Lung (tissue), 4 donors: ENCODE results near the gene BZW1.

DNA sequence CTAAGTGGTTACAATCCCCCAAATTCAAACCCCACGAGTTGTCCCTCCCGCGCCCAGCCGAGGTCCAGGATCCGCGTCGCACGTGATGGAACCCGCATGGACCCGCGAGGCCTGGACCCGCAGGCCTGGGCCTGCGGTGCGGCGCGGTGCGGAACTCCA lies 237 bp downstream of the HSPD1 start:
- PRO-cap: no peak
- RAMPAGE, long total RNA: no peak
- RRBS: no CpG with 5 or more reads among the region's 17 CpGs

DNA sequence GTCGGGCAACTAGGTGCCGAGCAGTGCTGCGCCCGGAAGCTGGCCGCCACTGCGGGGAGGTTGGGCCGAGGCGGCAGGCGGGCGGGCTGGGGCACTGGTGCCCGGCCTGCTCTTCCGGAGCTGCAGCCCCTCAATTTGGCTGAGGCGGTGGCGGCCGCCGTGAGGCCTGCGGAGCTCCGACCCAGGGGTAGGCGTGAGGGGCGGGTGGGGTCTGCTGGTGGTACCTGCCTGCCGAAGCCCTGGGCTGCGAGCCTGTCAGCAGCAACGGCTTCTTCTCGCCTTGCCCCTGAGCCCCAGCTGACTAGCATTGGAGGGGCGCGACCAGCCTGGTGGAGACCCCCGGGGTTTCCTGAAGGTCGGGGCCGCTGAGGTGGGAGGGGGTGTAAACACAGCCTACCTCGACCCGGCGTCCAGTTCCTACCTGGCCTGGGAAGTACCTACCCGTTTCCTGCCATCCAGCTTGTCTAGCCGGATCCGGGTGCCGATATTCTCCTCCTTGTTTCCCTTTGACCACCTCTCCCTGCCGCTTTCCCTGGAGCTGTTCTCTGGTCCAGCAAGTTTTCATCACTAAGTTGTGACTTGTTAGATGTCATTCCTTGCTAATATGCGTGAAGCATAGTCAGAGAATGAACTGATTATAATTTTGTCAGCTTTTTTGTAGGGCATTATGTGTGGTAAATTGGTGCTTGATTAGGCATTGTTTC lies 455 bp downstream of the MOB4 start:
- PRO-cap: no peak
- RAMPAGE, long total RNA: no peak
- RRBS: 1% methylated on average over 19 of the region's 38 CpGs

- PRO-cap: no peak
- RAMPAGE, long total RNA: no peak
- RRBS: 51% methylated on average over 2 of the region's 3 CpGs
Measured at GRCh38 chr2:197673010-197673469, 2.3 kb downstream of the RFTN2 start.

- PRO-cap: no peak
- RAMPAGE, long total RNA: no peak
- RRBS: under 1% methylated on average over 10 of the region's 25 CpGs
Measured at GRCh38 chr2:197805278-197805735, 914 bp downstream of the PLCL1 start.

DNA sequence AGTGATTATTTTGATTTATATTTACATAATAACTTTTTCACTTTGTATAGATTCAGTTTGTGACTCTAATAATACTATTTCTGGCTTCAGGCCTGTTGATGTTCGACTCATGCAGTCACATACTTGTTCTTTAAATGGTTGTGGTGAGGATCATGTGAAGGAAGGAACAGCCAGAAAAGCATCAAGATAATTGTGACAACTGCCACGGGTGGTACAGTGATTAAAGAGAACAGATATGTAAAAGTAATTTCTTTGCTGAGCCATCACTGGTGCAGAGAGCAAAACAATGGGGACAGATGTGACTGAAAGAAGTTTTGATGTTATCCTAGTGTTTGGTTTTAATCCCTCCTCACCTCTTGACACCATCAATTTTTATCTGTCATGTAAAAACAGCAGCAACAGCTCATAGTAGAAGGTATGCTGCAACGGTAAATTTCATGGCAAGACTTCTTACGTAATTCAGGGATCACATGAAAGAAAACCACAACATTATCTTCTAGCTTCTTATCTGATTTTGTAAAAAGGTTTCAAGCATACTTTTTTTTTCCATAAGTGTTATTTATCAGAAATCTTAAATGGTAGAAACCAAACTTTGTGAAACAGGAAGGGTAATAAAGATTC lies 65.1 kb downstream of the PLCL1 start:
- PRO-cap: no peak
- RAMPAGE, long total RNA: no peak
- RRBS: no CpG with 5 or more reads among the region's 4 CpGs

DNA sequence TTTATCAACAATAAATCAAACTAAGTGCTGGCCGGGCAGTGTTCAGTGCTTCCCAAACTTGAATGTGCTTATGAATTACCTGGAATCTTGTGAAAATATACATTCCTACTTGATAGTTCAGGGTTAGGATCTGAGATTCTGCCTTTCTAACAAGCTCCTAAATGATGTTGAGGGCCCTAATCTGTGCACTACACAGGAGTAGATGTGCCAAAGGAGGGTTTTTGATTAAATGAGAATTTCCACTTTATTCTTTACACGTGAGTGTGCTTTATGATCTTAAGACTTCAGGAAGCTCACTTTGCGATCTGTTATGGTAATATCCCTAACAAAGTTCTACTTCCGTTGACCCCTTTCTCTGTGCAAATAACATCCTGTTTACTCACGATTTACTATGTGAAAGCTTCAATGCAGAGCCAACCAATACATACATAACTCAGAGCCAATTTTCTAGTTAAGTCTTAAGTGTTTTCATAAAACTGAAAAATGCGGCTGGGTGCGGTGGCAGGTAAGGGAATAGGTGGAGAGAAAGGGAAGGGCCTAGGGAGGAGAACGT lies 87.4 kb downstream of the PLCL1 start:
- PRO-cap: no peak
- RAMPAGE, long total RNA: no peak
- RRBS: no CpG with 5 or more reads among the region's 8 CpGs

DNA sequence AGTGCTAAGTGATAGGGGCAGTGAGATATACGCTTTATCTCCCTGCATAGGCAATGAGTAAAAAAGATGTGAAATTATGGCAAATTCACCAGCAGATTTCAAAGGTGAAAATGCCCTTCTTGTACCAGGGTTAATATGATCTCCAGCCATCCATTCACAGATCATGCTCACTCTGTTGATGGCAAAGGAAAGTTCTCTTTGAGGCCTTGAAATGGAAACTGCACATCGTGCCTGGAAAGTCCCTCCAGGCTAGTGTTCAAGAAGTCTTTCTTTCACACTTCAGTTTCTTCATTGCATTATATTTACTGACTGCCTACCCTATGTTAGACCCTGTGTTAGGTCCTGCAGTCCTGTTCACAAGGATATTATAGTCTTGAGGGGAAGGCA lies 200.8 kb downstream of the PLCL1 start:
- PRO-cap: no peak
- RAMPAGE, long total RNA: no peak
- RRBS: no CpG with 5 or more reads among the region's 2 CpGs

- PRO-cap: no peak
- RAMPAGE, long total RNA: no peak
- RRBS: no CpG with 5 or more reads among the region's 4 CpGs
Measured at GRCh38 chr2:198146449-198147287, 342.3 kb downstream of the PLCL1 start.

GRCh38 chr2:198371876-198372455 lies 567.6 kb downstream of the PLCL1 start:
- PRO-cap: no peak
- RAMPAGE, long total RNA: no peak
- RRBS: no CpG with 5 or more reads among the region's 10 CpGs

GRCh38 chr2:199786096-199786602 lies 64.8 kb downstream of the FTCDNL1 start:
- PRO-cap: no peak
- RAMPAGE, long total RNA: no peak
- RRBS: no CpG with 5 or more reads among the region's 2 CpGs

DNA sequence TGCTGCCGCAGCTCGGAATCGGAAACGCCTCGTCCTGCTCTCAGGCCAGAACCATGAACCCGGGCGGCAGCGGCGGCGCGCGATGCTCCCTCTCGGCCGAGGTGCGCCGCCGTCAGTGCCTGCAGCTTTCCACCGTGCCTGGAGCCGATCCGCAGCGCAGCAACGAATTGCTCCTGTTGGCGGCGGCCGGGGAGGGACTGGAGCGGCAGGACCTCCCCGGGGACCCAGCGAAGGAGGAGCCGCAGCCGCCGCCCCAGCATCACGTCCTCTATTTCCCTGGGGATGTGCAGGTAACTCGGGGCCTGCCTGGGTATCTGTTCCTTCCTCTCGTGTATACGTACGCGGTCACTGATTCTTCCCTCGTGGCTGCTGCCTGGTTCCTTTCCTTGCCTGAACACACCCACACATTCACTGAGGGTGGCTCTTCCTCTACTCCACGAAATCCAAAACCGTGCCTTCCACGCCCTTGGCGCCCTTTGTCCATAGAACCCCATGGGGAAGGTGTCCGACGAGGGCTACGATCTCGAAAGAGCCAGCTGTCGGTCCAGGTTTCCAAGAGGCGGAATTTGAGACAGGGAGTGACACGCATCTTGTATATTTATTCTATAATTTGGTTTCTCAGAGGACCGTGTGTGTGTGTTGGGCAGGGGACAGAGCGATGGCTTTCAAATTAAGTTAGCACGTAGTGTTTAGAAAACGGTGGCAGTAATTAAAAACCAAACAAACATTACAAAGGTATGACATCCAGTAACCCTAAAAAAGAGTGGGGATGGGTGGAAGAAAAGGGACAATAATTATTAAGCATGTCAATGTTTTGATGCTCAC lies 601 bp downstream of the C2orf69 start:
- PRO-cap: bidirectional peak, plus-strand start at position 127 of the sequence, minus-strand start at position 117 of the sequence
- RAMPAGE, long total RNA: no peak
- RRBS: no CpG with 5 or more reads among the region's 53 CpGs

- PRO-cap: no peak
- RAMPAGE, long total RNA: no peak
- RRBS: no CpG with 5 or more reads among the region's 3 CpGs
Measured at GRCh38 chr2:200405391-200406341, 99.2 kb downstream of the SPATS2L start.

- PRO-cap: no peak
- RAMPAGE, long total RNA: no peak
- RRBS: no CpG with 5 or more reads among the region's 5 CpGs
Measured at GRCh38 chr2:200613652-200614171, 27.9 kb downstream of the AOX1 start.

GRCh38 chr2:200619165-200619736 lies 33.4 kb downstream of the AOX1 start:
- PRO-cap: no peak
- RAMPAGE, long total RNA: no peak
- RRBS: no CpG with 5 or more reads among the region's 3 CpGs

- PRO-cap: no peak
- RAMPAGE, long total RNA: no peak
- RRBS: no CpG with 5 or more reads among the region's 5 CpGs
Measured at GRCh38 chr2:200679220-200679560, 93.4 kb downstream of the AOX1 start.

DNA sequence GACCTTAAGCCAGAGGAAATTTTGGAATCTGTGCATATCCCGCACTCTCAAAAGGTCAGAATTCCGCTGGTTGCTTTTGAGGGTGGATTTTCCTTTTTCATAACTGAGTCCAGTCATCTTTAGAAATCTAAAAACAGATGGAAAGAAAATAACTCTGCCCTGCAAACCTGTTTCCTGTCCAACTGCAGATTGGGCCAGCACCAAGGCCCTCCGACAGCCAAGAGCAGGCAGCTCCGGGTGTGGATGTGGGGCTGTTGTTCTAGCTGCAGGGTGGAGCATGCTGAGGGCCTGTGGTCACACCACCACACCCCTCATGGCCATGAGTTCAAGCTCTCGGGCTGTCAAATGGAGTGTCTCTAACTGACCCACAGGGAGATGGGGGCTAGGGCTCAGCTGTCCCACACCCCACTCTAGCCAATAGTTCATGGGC lies 69.3 kb upstream of the BZW1 start:
- PRO-cap: no peak
- RAMPAGE, long total RNA: no peak
- RRBS: no CpG with 5 or more reads among the region's 5 CpGs

GRCh38 chr2:200765363-200766080 lies 46.2 kb upstream of the BZW1 start:
- PRO-cap: no peak
- RAMPAGE, long total RNA: no peak
- RRBS: no CpG with 5 or more reads among the region's 3 CpGs

DNA sequence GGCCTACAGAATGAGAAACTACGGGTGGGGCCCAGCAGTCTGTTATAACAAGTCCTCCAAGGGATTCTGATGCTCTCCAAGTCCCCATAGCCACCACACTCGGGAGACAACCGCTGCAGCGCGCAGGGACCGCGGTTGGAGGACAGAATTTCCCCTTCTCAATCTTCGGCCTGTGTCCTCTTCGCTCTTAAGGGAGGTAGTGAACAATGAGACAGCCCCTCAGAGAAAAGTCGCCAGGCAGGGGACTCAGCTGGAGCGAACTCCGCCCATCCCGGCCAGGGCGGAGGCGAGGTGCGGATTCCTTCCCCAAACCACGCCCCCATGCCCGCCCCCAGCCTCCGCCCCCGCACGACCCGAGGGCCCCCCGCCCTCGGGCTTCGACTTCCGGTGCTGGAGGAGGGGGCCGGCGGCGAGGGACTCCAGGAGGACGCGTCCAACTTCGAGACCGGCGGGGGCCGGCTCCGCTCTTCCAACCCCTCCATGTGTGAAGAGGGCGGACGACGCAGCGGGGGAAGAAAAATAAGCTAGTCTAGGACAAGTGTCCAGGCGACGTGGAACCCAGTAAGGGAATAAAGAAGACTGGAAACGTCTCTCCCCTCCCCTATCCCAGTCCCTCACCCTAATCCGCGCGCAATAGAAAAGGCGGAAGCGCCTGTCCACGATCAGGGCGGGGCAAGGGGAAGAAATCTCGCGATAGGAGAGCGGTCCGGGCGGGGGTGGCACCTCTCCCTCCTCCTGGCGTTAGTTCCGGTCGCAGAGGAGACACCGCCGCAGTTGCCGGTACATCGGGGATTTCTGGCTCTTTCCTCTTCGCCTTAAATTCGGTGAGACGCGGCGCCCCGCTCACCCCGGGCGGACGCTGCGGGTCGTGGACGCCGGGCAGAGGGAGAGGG lies at the start of gene BZW1:
BZW1 (plus strand) TSS at position 744 of the 893 bp plus-strand sequence.
- PRO-cap: bidirectional peak, plus-strand start at position 395 of the sequence, minus-strand start at position 160 of the sequence; bidirectional peak, plus-strand start at position 744 of the sequence, minus-strand start at position 635 of the sequence
- RAMPAGE, long total RNA: start-site peak on the plus strand centred at position 731 of the sequence, 81 bp wide, 839 and 64 reads in 2 replicates
- RRBS: 2% methylated on average over 17 of the region's 75 CpGs

DNA sequence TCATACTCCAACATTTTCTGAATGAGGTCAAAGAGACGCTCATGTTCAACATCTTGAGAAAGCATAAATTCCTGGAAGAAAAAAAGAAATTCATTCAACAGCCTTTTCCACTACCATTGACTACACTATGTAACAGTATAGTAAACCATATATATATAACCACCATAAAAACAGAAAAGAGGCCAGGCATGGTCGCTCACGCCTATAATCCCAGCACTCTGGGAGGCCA lies 11.2 kb downstream of the CLK1 start:
- PRO-cap: unidirectional peak, minus-strand start at position 119 of the sequence
- RAMPAGE, long total RNA: no peak
- RRBS: no CpG with 5 or more reads among the region's 3 CpGs

DNA sequence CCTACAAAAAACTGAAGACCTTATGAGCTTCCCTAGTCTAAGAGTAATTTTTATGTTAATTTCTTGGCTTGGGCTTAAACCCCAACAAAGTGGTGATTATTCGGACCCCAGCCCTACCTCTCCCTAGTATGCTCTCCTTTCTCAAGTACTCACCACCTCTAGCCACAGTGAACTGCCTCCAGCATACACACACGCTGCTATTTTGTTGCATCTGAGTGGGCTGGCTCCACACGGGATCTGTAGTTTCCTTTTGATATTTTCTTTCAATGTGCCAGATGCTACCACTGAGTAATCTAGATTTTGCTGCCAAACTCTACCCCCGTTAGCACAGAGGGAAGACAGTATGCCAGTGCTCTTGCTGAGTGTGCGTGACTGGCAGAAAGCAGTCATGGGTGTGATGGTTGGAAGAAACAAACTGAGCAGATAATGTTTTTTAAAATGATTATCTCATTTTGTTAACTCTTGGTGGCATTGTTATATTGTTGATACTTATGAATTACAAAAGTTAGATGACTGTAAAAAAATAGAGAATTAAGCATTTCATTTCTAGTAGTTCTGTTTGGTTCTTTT lies 11.6 kb downstream of the CFLAR start:
- PRO-cap: no peak
- RAMPAGE, long total RNA: no peak
- RRBS: no CpG with 5 or more reads among the region's 5 CpGs